LHCN-M2 (cell line): ENCODE measurements around a stretch of chr10.

GRCh38 chr10:4196840-4197034 is 411.7 kb upstream of the KLF6 start:
- RAMPAGE, long total RNA = no peak

- RAMPAGE, long total RNA = no peak
Observed at GRCh38 chr10:4242322-4243085, 457.5 kb upstream of the KLF6 start.

GRCh38 chr10:4243379-4244122 is 458.5 kb upstream of the KLF6 start:
- RAMPAGE, long total RNA = no peak

GRCh38 chr10:4763935-4764309 is 62.1 kb upstream of the AKR1E2 start:
- RAMPAGE, long total RNA = no peak

- RAMPAGE, long total RNA = no peak
Observed at GRCh38 chr10:4826411-4827151, 574 bp downstream of the AKR1E2 start.

GRCh38 chr10:4982544-4983241 is 19.5 kb downstream of the AKR1C1 start:
- RAMPAGE, long total RNA = no peak

GRCh38 chr10:5020199-5020664 is 16.6 kb upstream of the AKR1C2 start:
- RAMPAGE, long total RNA = no peak

DNA sequence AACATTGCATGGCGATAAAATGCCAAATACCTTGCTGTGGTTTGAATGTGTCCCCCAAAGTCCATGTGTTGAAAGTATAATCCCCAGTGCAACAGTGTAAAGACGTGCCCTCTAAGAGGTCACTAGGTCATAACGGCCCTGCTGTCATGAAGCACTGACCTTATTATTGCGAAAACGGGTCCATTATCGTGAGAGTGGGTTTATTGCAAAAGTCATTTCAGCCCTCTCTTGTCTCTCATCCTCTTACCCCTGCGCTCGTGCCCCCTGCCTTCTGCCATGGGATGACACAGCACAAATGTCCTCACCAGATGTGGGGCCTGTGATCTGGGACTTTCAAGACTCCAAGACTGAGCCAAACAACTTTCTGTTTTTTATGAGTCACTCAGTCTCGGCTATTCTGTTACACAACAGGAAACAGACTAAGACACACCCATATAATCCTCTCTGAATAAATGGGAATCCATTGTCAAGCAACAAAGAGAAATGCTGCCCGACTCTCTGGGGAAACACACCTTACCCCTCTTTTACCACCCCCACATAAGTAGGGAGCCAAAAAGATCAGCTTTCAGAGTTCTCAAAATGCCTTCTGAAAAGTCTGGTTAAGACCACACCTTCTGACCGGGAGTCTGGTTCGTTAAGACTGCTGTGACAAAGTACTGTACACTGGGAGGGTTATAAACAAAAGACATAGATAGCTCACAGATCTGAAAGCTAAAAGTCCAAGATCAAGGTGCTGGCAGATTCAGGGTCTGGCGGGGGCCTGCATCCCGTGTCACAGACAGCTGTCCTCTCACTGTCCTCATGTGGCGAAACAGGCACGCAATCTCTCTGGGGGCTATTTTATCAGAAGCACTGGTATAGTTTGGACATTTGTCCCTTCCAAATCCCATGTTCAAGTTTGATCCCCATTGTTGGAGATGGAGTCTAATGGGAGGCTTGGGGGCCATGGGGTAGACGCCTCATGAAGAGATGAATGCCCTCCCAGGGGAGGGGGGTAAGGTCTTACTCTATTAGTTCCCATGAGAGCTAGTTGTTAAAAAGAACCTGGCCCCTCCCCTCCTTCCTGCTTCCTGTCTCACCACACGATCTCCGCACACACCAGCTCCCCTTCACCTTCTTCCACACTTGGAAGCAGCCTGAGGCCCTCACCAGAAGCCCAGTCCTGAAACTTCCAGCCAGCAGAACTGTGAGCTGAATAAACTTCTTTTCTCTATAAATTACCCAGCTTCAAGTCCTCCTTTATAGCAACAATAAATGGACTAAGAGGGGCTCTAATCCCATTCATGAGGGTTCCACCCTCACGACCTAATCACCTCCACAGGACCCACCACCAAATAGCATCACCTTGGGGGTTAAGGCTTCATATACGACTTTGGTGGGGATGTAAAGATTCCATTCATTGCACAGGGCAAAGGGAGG is 72.7 kb upstream of the UCN3 start:
- RAMPAGE, long total RNA = no peak

DNA sequence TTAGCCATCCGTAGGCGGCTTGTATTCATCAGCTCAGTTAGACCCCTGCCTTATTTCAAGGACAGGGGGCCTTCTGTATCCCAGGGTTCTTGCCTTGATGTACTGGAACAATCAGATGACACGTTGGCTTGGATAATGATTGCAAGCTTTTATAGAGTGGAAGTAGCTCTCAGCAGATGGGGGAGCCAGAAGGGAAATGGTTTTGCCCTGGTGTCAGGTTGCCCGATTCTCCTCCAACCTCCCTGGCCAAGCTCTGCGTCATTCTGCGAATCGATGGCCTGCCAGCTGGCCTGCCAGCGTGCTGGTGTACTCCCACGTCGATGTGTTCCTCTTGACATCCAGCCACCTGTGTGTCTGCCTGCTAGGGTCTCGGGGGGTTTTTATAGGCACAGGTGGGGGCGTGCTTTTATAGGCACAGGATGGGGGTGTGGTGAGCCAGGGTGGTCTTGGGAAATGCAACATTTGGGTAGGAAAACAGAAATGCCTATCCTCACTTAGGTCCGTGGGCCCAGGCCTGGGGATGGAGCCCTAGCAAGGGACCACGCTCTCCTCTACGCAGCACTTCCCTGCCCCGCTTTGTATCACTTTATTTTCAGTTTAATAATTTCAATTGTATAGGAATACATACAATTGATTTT is 4.6 kb downstream of the NET1 start:
- RAMPAGE, long total RNA = no peak

DNA sequence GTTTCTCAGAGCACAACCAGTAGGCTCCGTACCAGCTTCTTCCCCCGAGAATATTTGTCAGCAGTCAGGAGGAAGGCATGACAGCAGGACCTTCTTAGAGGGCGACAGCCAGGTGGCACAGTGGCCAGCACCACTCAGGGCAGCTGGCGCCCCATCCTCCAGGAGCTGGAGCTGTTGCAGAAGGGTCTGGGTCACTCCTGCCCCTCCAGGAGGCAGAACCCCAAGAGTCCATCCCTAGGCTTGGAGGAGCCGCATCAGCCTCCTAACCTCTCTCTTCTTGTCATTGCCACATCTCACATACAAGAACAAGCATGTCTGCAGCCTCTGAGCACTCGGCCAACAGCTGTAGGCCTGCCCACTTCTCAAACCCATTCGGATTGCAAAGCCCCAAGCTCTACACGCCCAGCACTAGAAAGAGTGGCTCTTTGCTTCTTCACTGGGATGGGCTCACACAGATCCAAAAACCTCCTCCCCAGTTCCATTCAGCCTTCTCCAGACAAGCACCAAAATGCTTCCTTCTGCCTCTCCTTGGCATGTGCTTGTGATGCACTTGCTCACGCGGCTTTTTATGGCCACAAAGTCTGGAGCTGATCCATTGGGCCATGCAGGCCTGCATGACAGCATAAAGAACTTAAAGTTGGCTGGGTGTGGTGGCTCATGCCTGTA is 47.8 kb downstream of the CALML3 start:
- RAMPAGE, long total RNA = no peak

DNA sequence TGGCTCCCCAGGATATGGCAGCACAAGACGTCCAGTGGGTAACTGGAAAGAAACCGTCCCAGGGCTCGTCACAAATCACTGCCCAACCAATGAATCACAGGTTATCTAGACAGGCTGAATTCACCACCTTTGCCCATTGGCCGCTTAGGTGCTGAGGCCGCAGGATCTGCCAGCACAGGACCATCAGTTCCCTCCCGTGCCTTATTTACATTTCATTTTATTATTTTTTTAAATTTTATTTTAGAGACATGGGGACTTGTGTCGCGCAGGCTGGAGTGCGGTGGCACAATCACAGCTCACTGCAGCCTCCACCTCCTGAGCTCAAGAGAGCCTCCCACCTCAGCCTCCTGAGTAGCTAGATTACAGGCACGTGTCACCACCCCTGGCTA is 58.2 kb downstream of the CALML3 start:
- RAMPAGE, long total RNA = no peak

- RAMPAGE, long total RNA = no peak
Observed at GRCh38 chr10:5595647-5596560, 70.5 kb downstream of the ASB13 start.

DNA sequence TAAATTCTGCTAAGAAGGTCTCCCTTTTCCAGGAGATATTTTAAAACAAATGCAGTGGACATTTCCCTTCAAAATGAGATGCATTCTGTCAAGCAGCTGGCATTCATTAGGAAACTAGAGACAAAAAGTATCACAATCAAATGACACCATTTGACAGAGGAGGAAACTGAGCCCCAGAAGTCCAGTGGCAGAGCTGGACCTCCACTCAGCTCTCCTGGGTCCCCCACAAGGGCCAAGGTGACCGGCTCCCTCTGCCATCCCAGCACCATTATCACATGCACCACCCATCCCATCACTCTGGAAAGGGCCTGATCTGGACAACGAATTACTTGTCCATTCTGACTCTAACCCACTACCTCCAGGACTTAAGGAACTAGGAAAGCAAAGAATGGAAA is 57.3 kb downstream of the ASB13 start:
- RAMPAGE, long total RNA = no peak

GRCh38 chr10:5611834-5612198 is 54.6 kb downstream of the ASB13 start:
- RAMPAGE, long total RNA = no peak

- RAMPAGE, long total RNA = no peak
Observed at GRCh38 chr10:5620091-5620744, 46.2 kb downstream of the ASB13 start.

DNA sequence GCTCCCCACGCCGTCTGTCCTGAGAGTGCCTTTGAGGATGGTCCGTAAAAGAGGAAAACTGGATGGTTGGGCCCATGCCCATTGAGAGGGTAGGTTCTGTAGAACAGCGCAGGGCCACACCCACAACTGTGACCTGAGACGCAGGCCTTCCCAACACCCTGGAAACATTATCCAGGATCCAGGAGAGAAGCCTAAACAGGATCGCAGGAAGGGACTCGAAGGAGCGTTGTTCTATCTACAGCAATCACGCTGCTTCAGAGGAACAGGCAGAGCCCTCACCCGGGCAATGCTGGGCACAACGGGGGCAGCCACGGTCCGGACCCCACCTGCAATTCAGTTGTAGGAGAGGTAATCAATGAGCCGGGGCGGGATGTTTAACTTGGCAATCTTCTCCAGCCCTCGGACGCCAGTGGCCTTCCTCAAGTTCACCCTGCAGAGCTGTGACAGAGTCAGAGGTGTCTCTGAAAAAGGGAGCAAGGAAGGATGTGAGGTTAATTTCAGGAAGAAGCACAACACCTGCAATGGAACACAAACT is 26.0 kb downstream of the ASB13 start:
- RAMPAGE, long total RNA = no peak

DNA sequence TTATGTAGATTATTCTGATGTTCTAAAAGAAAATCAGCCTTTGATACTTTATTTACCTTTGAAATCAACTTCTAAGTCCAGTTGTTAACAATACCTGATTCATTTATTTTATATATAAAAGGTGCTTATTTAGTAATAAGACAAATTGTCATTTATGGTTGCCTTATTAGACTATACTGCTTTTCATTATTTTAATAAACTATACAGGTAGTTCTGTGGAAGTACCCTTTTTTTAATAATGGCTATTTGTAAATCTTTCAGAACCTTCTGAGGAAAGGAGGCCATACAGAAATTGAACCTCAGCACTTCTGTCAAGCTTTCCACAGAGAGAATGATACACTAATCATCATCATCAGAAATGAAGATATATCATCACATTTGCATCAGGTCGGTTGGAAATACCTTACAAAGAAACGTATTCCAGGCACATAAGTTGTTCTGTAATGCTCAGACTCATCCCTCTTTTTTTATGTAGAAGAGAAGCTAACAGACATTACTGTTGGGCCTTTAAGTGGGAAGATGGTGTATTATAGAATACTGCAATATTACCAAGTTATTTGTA is 56.8 kb downstream of the GDI2 start:
- RAMPAGE, long total RNA = no peak

DNA sequence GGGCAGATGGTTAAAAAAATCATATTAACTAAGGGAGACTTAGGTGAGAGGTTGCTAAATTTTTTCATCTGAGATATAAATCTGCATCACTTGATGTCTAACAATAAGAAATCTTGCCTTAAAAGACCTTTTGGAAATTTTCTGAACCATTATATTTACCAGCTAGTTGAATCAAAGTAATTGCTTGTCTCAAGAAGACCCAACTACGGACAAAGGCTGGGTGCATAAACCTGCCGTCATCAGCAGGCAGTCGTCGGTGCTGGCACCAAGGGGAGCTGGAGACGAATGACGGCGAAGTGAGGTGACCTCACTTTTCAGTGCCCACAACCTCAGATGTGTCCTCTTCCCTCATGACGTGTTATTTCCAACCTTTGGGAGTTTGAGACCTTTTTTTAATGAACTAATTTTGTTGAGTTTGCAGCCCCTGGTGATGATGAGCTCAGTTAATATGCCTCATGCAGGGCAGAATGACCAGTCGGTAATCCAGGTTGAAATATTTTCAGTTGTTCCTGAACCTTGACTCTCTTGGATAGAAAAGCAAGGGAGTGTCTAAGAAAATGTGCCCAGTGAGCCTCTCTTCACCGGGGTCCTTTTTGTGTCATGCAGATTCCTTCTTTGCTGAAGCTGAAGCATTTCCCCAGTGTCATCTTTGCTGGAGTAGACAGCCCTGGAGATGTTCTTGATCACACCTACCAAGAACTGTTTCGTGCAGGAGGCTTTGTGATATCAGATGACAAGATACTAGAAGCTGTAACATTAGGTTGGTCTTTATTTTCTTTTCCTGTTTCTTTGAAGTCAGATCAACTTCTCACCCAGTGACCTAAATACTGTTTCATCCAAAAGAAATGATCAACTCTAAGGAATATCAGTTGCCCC is 56.1 kb downstream of the GDI2 start:
- RAMPAGE, long total RNA = no peak

- RAMPAGE, long total RNA = no peak
Observed at GRCh38 chr10:5765079-5765492, 48.1 kb downstream of the GDI2 start.

DNA sequence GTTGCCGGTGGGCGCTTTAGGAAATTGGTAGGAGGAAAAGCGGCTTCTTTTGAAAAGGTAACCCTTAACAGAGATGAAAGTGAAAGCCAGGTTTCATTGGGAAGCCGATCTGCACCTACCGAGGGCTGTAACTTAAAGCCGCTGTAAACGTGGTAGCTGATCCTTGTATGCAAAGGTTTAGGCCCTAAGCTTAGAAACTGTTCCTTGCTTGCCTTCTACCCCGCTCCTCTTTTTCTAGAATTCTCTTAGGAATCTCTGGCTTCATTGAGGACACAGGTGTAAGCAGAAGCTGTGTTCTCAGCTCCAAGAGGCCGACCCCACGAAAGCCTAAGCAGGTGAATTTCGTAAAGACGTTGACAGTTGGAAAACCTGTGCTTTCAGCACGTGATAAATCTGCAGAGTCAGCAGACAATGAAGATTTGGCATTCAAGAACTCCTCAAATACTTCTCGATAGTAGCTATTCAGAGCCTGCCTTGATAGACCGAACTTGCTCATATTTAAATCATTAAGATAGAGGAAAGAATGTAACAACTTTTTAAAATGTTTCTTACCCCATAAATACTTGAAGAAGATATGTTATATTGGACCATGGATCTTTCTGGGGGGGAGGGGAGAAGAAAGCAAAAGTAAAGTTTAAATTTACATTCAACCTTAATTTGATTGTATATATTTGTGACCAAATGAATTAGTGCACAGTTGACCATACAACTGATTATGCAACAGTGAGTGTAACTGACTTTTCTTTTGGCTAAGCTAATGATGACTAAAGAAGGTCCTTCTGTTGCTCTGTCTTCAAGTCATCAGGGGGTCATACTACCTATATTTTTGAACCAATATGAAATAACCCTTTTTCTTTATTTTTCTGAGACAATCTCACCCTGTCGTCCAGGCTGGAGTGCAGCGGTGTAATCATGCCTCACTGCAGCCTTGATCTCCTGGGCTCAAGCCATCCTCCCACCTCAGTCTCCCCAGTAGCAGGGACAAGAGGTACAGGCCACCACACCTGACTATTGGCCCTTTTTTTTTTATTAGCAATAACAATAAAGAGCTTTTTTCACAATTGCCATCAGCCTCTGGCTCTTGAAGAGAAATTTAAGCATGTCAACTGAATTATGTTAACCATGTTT is 1.1 kb upstream of the GDI2 start:
- RAMPAGE, long total RNA = no peak